Right lobe of liver (tissue), 4 donors: ENCODE measurements around the genes GTF2F2, COG3, CPB2, LRRC63 and NUDT15.

DNA sequence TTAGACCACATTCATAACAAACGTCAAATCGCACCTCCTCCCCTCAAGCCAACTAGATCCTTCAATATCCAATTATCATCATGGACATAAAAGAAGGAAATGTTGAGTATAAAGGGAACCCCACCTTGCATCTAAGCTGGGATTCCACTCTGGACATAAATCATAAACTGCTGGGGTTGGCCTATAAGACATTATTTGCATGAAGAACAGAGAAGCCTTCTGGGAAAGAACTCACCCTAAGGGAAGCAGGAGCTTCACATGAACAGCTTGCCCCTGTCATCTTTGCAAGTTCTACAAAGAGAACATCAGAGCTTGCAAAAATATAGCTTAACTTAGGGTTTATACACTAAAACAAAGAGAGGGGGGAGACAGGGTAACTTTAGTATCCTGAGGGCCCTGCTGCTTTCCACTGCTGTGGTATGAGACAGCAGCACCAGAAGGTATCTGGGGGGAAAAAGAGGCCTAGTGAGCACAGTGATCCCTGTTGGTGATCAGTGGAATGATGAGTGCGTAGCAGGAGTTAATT lies 116.0 kb upstream of the TSC22D1 start:
- PRO-cap, 4 experiments = no peak in any of the 4 experiments
- RAMPAGE, long total RNA, 2 experiments = no peak in any of the 2 experiments

GRCh38 chr13:44734354-44734893 lies 158.3 kb upstream of the TSC22D1 start:
- PRO-cap, 4 experiments = no peak in any of the 4 experiments
- RAMPAGE, long total RNA, 2 experiments = no peak in any of the 2 experiments

DNA sequence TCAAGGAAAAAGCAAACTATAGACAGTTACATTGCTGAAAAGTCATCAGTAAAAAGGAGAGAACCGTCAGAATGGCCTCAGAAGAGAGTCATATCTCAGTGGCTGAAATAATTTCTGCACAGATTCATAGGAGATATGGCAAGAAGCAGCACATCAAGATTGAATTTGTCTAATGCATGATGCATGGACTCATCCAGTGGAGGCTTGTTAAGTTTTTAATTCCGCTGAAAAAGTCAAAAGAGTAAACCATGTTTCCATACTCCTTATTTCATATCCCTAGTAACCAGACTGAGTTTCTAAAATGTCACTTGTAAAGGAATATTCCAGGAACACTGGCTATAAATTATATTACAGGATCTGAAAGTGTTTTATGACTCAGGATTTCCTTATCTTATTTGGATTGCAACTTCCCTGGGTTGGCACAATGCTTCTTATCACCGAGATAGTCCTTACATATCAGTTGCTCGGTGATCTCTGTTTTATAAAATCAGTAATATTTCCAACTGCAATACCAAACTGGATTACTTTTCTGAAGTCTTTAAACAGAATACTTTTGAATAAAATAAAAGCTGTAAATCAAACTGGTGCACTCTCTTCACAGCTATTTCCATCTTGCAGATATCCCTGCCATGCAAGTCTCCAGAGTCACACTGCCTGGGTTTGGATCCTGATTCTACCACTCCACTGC lies 180.2 kb upstream of the TSC22D1 start:
- PRO-cap, 4 experiments = no peak in any of the 4 experiments
- RAMPAGE, long total RNA, 2 experiments = no peak in any of the 2 experiments

DNA sequence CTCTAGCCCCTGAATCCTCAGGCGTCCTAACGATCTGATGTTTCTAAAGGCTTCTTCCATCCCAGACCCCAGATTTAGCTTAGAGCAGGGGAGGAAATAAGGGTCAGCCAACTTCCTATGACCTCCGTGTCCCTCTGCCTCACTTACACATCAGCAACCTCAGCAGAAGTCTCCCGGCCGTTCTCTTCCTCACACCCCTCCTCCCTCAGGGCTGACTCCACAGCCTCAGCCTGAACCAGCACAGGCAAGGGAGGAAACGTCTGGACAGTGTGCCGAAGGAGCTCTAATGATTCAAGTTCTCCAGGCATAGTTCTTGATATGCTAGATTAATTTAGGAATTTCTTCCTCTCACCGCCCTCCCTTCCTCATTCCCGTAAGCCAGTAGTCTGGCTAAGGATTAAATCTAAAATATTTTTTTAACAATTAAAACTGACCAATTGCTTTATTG lies 121.4 kb downstream of the NUFIP1 start:
- PRO-cap, 4 experiments = no peak in any of the 4 experiments
- RAMPAGE, long total RNA, 2 experiments = no peak in any of the 2 experiments

DNA sequence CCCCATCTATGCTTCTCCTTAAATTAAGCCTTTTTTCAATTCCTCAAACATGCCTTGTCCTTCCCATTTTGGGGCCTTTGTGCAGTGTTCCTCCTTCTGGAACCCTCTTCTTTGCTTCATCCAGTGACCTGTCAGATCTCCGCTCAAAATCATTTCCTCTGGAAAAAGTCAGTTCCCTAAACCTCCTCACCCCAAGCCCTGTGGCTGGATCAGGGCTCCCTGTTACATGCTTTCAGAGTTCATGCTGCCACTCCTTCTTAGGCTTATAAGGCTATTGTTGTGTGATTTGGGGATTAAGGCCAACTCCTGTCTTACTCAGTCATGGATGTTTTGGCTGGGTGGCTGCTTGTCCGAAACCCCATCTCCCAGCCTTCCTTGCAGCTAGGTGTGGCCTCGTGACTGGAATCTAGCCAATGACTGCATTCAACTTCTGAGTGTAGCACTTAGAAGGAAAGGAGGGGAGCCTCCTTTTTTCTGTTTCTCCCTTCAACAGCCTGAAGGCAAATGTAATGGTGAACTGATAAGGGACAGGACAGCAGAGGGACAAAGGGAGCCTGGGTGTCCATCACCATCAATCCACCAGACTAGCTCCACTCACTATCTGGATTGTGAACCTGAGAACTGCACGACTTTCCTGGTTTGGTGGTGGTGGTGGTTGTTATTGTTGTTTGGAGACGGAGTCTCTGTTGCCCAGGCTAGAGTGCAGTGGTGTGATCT lies 64.0 kb upstream of the GTF2F2 start:
- PRO-cap, 4 experiments = no peak in any of the 4 experiments
- RAMPAGE, long total RNA, 2 experiments = no peak in any of the 2 experiments

DNA sequence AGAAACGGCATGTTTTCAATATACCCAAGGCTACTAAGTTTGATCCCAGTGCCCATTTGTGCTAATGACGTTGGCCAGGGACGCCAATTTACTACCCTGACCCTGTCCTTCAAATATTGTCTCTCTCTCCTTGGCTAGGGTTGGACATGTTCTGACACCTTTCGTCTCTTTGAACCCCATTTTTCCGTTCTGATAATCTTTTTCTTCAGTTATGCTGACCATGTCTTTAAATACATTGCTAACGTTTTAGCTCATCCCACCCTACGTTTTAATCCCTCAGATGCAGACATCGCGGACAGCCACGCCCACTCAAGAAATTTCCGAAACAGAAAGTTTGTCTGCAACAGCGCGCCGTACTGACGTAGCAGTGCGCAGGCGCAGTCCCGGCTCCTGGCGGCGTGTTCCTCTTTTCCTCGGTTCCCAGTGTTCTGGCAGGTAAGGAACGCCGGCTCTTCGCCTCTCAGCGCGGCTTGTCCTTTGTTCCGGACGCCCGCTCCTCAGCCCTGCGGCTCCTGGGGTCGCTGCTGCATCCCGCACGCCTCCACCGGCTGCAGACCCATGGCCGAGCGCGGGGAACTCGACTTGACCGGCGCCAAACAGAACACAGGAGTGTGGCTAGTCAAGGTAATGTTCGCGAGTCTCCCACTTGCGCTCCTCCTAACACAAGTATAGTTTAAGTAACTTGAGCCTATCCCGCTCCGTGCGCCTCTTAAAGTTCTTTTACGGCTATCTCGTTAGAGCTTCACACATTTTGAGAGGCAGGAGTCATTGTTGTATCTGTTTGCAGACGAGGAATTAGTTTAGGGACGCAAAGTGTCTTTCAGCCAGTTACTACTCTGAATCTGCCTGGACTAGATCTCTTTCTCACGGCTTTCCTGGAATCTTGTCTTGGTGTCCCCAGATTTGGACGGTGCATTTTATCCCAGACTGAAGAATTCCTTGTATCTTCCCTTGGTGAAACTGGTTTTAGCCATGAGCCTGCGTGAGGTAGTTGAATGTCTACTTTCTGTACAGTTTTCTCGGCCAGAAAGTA lies at the start of gene GTF2F2:
GTF2F2 (plus strand) TSS at position 413 of the 1,033 bp plus-strand sequence.
- PRO-cap, 4 experiments = peak in 4 of 4 experiments; most common plus-strand start position 416 of the sequence (in 2); most common minus-strand start position 289 of the sequence (in 2)
- RAMPAGE, long total RNA, 2 experiments = start-site peak on the plus strand in 2 of 2 experiments, centred at positions 420 to 431 of the sequence, 149 to 202 reads per replicate

DNA sequence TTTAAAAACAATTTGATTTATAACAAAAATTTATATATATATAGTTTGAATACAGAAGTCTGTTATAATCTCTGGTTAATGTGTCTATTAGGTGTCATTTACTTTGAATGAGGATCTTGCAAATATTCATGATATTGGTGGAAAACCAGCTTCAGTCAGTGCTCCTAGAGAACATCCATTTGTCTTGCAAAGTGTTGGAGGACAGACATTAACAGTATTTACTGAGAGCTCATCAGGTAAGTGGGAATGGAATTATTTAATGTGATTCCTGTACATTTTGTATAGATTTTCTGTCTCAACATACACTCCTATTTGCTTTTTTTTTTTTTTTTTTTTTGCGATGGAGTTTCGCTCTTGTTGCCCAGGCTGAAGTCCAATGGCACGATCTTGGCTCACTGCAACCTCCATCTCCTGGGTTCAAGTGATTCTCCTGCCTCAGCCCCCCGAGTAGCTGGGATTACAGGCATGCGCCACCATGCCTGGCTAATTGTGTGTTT lies 31.3 kb downstream of the GTF2F2 start:
- PRO-cap, 4 experiments = no peak in any of the 4 experiments
- RAMPAGE, long total RNA, 2 experiments = start-site peak on the plus strand in 1 of 2 experiments, centred at positions 131 to 196 of the sequence, 24 to 55 reads per replicate

DNA sequence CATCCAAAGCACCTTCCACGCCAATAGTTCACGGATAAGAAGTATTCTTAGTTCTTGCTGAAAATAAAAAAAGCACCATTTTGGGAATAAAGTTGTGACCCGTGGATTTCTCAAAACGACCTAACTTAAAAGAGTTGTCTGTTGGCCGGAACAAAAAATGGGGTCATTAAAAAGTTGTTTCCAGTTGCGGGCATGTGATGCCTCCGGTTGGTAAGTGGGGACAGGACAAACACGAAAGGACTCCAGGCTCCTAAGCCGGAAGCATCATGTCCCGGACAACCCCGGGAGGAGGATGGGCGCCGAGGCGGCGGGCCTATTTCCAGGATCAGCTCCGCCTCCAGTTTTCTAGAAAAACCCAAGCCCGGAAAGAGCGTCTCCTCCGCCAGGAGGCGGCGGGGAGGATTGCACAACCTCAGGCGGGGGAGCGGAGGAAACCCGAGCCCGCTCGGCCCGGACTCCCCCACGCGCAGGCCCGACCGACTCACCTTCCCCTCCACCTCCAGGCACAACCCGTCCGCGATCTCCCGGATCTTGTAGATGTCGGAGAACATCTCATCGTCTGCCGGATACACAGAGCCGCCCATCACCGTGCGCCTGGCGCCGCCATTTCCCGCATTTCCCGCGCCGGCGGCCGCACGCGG lies 636 bp downstream of the TPT1 start:
- PRO-cap, 4 experiments = peak in 4 of 4 experiments; most common plus-strand start position 407 of the sequence (in 2); most common minus-strand start position 27 of the sequence (in 2)
- RAMPAGE, long total RNA, 2 experiments = start-site peak on the minus strand in 2 of 2 experiments, centred at positions 526 to 531 of the sequence, 991 to 1,191 reads per replicate

- PRO-cap, 4 experiments = no peak in any of the 4 experiments
- RAMPAGE, long total RNA, 2 experiments = no peak in any of the 2 experiments
Measured at GRCh38 chr13:45371733-45372280, 30.8 kb upstream of the TPT1 start.

DNA sequence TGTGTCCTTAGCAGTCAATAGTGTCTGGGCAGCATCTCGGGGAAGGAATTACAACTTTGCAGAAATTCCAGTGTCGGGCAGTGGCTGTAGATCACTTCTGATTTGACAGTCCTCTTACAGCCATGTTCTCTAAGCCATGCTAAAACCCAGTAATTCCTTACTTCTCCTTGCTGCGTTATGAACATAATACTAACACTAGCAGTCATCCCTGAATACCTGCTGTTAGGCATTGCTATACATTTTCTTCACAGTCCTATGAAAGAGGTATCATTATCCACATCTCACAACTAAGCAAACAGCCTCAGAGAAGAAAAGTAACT lies 3.3 kb downstream of the SLC25A30 start:
- PRO-cap, 4 experiments = peak in 1 of 4 experiments; most common plus-strand start position 89 of the sequence (in 1)
- RAMPAGE, long total RNA, 2 experiments = no peak in any of the 2 experiments

GRCh38 chr13:45464444-45465830 lies at the start of gene COG3:
Gene COG3, plus strand, starts transcription at chr13:45464939.
- PRO-cap, 4 experiments = peak in 4 of 4 experiments; most common plus-strand start chr13:45464976 (in 4); most common minus-strand start chr13:45465298 (in 4)
- RAMPAGE, long total RNA, 2 experiments = start-site peak on the plus strand in 2 of 2 experiments, at chr13:45464878-45465018 at its widest, 1,829 to 2,076 reads per replicate; start-site peak on the minus strand in 1 of 2 experiments, at chr13:45465291-45465356 at its widest, 13 reads per replicate

DNA sequence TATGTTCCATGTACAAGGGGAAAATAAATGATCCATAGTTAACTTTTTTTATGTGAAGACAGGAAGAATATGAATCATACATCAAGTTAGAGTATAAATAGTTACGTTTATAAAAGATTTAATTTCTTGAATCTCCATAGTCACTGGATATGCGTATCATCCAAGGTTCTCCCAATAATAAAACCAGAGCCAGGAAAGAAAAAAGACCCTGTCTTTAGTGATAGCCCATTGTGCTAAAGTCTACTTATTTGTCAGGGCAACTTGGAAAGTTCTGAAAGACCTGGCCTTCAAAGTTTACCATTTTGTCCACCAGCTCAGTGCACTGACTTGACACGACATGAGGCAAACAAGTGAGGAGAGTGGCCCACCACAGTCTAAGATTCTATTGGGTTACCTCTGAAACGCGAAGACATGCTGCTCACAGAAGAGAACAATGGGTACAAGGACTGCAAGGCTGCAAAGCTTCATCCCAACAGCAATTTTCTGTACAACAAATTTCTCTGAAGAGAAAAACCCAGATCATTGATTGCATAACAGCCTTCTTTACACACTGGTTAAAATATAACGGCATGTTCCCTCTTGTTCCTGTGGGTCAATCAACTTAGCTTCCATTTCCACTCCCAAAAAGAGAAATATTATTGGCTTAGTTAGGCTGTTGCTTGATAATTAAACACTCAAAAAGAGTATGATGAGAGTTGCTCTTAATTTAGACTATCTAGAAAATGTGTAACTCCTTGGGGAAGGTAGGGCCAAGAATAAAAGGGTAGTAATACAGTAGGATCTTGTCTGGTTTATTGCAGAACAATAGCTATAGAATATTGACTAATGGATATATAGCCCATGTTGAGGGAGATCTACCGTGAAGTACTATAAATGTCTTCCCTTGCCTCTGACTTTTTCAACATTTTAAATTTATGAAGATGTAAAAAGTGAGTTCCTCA lies at the start of gene CPB2:
CPB2 (minus strand) TSS at position 492 of the 941 bp plus-strand sequence.
- PRO-cap, 4 experiments = peak in 4 of 4 experiments; most common plus-strand start position 752 of the sequence (in 3); most common minus-strand start position 485 of the sequence (in 4)
- RAMPAGE, long total RNA, 2 experiments = start-site peak on the plus strand in 1 of 2 experiments, centred at position 728 of the sequence, 6 reads per replicate; start-site peak on the minus strand in 2 of 2 experiments, centred at positions 494 to 501 of the sequence, 5,925 to 10,712 reads per replicate

DNA sequence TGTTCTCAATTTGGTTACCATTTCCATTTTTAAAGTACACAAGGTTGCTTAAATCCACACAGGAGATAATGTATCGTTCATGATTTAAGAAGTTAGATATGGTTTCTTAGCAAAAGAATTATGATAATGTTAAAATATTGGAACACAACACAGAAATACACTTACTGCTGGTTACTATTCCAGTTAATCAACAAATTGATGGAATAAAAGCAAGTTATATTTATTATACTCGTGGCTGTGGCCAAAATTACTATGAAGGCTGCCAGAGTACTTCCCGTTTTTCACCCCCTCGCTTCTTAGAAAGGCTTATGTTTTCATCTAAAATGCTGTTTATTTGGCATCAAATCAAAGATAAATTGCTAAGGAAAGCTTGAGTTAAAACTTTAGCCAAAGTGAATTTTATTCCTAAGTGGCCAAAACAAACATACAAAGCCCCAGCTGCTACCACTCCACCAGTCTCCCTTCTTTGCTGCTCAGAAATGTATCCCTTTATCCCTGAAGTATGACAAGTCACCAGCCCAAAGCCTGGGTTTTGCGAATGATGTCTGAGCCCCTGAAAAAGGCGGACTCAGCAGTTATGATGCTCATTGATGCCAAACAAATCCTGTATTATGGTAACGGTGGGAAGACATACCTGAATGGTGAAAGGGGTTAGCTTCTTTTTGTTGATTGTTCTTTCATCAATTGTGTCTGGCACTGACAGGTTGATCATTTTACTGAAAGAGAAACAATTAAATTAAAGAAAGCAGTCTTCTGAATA lies 27.6 kb downstream of the LCP1 start:
- PRO-cap, 4 experiments = no peak in any of the 4 experiments
- RAMPAGE, long total RNA, 2 experiments = no peak in any of the 2 experiments

DNA sequence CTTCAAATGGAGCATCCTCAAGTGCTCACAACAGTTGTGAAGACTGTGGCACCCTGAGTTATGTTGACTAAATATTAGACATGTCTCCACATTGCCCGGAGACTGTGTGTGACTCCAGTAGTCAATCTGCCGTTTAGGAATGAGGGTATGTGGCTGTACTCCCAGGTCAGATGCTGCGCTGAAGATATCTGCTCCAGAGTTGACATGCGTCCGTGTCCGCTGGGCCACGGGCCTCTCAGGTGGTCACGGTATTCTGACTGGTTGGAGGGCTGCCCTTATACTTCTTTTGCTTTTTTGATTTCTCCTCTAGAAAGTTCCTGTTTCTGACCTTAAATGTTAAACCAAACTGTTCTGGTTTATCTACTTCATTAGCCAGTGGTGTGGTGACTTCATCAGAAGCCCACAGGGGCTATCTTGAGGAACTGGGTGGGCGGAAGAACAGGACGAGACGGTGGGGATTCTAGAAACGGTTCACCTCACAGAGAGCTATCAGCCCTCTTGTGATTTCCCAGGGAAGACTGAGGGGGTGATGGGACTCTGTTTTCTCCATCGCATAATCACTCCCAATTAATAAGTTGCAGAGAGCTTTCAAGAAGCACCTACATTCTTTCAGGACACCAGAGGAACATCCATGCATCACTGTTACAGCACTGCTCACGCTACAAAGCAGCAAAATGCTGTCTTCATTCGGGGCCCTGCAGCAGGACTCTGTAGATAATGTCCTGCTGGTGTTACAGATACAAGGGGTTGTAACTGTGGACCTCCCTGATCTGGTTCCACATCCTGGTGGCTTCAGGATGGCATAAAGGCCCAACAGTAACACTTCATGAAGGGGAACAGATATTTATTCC lies 1.3 kb upstream of the LCP1 start:
- PRO-cap, 4 experiments = no peak in any of the 4 experiments
- RAMPAGE, long total RNA, 2 experiments = no peak in any of the 2 experiments

GRCh38 chr13:46211163-46212084 lies at the start of gene LRRC63:
Gene LRRC63, plus strand, starts transcription at chr13:46211928.
- PRO-cap, 4 experiments = peak in 4 of 4 experiments; most common plus-strand start chr13:46211382 (in 1); most common minus-strand start chr13:46211806 (in 3)
- RAMPAGE, long total RNA, 2 experiments = no peak in any of the 2 experiments

- PRO-cap, 4 experiments = no peak in any of the 4 experiments
- RAMPAGE, long total RNA, 2 experiments = no peak in any of the 2 experiments
Measured at GRCh38 chr13:46389337-46390606, 2.7 kb upstream of the RUBCNL start.

DNA sequence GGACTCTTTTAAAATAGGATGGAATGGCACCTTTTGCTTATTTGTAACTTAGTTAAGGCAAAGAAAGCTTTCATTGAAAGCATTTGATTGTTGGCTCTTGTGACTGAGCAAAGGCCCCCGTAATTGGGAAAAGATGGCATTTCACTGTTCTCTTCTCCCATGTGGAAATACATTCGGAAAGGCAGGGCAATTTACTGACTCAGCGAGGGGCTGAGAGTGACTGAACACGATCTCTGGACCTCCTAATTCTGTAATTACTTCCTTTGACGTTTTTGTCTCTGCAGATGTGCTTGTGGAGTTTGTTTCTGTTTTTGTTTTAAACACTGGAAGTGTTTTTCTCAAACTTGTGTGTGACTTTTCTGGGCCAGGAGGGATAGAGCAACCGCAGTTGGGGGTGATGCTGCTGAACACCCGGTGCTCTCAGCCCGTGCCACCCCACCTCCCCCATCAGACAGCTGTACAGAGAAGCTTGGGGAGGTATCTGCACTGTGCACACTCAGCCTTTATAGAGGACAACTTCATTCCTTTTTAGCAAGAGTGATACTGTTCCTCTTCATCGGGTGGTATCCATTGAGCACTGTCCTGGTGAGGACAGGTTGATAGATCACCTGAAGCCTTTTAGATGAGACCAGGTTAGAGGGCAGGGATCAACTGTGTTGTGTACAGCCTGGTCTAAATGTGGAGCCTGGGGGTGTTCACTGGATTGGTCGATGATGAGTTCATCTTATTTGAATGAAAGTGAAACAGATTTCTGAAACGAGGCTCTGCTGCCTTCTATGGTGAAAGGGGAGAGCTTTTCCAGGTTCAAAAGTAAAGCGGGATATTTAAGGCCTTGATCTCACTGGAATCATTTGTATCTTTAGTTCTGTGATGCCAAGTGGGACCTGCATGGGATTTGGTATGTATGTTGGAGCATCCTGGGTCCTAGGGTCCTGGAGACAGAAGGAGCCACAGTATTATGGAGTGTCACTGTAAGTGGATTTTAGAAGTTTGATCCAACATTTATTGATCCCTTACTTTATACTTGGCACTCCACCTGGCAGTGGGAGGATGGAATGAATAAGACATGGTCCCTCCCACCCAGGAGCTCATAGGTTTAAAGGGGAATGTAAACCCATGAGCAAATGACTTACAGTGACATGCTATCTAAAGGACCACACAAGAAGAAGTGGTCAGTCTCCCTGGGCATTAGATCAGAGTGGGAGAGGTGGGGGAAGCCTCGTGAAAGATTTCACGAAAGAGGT lies 117.3 kb downstream of the ESD start:
- PRO-cap, 4 experiments = peak in 4 of 4 experiments; most common plus-strand start position 777 of the sequence (in 3); most common minus-strand start position 653 of the sequence (in 4)
- RAMPAGE, long total RNA, 2 experiments = start-site peak on the plus strand in 1 of 2 experiments, centred at position 890 of the sequence, 18 reads per replicate

GRCh38 chr13:46794475-46795941 lies 2.0 kb downstream of the ESD start:
- PRO-cap, 4 experiments = no peak in any of the 4 experiments
- RAMPAGE, long total RNA, 2 experiments = no peak in any of the 2 experiments

- PRO-cap, 4 experiments = no peak in any of the 4 experiments
- RAMPAGE, long total RNA, 2 experiments = no peak in any of the 2 experiments
Measured at GRCh38 chr13:48001950-48002464, 934 bp upstream of the SUCLA2 start.

- PRO-cap, 4 experiments = peak in 4 of 4 experiments; most common plus-strand start chr13:48037763 (in 4); most common minus-strand start chr13:48037612 (in 4)
- RAMPAGE, long total RNA, 2 experiments = start-site peak on the plus strand in 2 of 2 experiments, at chr13:48037725-48037769 at its widest, 56 to 156 reads per replicate; start-site peak on the minus strand in 2 of 2 experiments, at chr13:48037934-48037996 at its widest, 26 to 136 reads per replicate
Measured at GRCh38 chr13:48037170-48038269, at the start of gene NUDT15. Gene NUDT15, plus strand, starts transcription at chr13:48037726.